ENCODE measurements around the genes UFSP2 and C4orf47.

DNA sequence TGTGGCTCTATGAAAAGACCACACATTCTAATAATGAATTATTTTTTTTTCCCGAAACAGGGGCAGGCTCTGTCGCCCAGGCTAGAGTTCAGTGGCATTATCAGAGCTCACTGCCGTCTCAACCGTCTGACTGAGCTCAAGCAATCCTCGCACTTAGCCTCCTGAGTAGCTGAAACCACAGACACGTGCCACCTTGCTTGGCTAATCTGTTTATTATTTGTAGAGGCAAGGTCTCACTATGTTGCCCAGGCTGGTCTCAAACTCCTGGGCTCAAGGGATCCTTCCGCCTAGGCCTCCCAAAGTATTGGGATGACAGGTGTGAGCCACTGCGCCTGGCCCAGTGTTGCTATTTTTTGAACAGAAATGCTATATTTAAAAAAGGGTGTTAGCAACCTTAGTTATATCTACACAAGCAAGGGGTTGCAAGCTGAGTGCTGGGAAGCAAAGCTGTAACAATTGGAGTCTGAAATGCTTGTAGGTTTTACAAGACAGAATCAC is 33.3 kb downstream of the ACSL1 start:
- RRBS, result no CpG with 5 or more reads among the region's 8 CpGs

DNA sequence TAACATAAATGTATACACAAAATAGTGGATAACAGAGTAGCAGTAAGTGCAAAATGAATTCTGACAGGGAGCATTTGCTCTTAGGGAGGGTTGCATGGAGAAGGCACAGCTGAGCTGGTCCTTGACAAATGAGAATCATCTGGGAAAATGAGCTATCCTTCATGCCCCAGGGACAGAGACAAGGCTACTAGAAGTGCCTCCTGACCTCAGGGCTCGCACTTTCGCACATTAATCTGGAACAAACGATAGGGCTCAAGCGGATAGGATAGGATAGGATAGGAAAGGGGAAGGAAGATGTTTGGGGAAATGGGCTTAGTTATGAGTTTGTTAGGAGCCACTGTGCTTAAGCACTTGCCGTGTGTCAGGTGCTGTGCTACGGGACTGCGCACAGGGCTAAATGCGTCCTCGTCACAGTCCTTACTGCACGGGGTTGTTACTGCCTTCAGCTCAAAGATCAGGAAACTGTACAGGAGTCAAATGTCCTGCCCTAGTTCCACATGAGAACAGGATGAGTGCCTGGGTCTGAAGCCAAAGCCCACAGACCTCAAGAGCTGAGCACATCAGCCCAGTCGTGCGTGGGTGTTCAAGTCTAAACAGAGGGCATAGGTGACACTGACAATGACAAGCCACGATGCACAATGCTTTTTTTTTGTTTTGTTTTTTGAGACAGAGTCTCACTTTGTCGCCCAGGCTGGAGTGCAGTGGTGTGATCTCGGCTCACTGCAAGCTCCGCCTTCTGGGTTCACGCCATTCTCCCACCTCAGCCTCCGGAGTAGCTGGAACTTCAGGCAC is 15.1 kb downstream of the ACSL1 start:
- RRBS, result no CpG with 5 or more reads among the region's 18 CpGs

GRCh38 chr4:184821269-184821693 is 4.5 kb downstream of the ACSL1 start:
- RRBS, result no CpG with 5 or more reads among the region's 2 CpGs

- RRBS, result no CpG with 5 or more reads among the region's 9 CpGs
Measured at GRCh38 chr4:184824016-184824516, 1.7 kb downstream of the ACSL1 start.

DNA sequence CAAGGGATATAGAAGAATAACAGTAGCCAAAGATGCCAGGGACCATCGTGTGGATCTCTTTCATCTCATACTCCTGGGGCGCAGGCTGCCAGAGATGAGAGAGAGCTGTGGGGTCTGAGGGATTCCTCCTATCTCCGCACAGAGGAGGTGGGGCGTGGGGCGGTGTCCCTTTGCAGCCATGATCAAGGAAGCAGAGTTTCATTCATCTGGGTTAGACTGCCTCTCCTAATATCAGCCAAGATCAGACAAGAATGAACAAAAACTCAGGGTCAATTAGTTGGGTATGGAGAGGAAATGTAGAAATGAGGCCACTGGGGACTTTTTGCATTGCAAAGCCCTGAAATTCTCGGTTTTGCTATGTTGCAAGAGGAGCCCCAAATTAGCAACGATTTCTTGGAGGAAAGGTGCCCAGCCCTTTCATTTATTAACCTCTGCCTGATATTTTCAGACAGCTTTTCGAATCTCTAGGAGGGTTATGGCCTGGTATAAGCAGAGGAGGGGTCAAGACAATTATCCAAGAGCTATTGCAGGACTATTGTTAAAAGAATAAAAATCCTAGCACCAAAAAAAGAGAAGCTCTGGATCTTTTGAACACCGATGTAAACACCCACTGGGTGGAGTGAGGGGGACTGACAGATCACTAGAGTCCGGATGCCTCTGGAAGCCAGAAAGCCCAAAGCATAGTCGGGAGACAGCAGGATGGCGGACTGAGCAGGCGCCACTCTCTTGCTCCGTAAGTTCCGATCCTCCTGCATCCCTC is 34.3 kb upstream of the ACSL1 start:
- RRBS, result no CpG with 5 or more reads among the region's 15 CpGs

DNA sequence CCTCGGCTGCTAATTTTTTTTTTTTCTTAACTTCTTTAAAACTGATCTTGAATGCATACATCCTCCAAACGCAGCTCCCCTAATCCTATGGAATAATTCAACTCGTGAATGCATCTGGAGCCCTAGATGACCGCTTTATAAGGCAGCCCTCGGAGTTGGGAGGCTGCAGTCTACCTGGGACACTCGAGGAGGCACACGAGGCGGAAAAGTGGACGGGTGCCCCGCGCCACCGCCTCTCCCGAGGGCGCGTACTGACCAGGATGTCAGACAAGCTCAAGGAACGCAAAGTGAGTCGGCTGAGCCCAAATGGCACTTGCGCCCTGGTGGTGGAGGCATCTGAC is 349 bp downstream of the HELT start:
- RRBS, result no CpG with 5 or more reads among the region's 18 CpGs

DNA sequence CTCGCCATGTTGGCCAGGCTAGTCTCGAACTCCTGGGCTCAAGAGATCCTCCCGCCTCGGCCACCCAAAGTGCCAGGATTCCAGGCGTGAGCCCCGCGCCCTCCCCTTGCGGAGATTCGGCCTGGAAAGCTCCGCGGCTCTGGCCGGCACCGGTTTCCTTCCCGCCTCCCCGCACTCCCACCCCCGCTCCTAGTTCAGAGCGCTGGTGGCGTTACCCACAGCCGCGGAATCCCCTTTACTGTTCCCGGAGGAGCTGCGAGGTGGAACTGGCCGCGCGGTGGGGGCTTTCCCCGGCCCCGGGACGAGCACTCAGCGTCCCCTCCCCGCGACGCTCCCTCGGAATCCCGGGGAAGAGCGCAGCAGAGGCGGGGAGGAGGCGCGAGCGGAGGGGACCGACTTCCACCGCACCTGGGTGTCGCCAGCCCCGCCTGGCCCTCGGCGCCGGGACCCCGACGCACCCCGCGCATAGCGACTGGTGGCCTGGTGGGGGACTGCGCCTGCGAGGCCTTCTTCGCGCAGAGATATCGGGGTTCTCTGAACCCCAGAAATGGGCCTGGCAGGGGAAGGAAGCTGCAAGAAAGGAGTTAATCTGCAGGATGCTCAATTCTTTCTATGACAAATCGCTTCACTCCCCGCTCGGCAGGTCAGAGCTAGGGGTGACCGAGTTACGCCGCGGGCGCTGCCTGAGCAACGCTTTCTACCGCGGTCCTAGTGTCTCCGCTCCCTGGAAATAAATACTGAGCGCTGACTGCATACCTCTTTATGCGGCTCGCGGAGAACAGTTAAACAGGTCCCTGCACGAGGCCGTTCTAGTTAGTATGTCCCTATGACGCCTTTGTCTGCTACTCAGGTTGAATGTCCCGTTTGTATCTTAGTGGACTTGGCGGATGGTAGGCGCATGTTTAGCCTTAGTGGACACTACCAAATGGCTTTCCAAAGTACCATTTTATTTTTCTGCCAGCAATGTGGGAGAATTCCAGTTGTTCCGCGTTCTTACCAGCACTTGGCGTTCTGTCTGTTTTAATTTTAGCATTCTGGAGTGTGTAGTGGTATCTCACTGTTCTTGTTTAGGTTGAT is 14.5 kb upstream of the SLC25A4 start:
- RRBS, result 87% methylated on average over 22 of the region's 81 CpGs

DNA sequence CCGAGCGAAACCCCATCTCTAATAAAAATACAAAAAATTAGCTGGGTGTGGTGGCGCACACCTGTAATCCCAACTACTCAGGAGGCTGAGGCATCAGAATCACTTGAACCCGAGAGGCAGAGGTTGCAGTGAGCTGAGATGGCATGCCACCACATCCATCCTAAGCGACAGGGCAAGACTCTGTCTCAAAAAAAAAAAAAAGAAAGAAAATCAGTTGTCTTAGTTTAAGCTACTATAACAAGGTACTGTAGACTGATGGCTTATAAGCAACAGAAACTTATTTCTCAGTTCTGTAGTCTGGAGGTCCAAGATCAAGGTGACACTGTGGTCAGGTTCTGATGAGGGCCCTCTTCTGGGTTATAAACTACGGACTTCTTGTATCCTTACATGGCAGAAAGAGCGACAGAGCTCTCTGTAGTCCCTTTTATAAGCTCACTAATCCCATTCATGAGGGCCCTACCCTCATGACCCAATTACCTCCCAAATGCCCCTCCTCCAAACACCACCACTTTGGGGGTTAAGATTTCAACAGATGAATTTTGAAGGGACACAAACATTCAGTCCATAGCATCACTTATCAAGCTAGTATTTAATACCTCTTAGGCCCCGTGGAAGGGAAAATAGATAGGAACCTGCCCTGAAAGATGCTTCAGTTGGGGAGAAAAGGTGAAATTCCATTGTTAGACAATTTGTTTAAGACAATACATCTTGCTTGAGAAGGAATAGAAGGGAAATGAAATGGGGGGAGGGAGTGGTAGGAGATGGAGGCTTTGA is 4.9 kb downstream of the SLC25A4 start:
- RRBS, result no CpG with 5 or more reads among the region's 8 CpGs

- RRBS, result no CpG with 5 or more reads among the region's 1 CpG
Measured at GRCh38 chr4:185211031-185211142, 1.5 kb downstream of the SNX25 start.

DNA sequence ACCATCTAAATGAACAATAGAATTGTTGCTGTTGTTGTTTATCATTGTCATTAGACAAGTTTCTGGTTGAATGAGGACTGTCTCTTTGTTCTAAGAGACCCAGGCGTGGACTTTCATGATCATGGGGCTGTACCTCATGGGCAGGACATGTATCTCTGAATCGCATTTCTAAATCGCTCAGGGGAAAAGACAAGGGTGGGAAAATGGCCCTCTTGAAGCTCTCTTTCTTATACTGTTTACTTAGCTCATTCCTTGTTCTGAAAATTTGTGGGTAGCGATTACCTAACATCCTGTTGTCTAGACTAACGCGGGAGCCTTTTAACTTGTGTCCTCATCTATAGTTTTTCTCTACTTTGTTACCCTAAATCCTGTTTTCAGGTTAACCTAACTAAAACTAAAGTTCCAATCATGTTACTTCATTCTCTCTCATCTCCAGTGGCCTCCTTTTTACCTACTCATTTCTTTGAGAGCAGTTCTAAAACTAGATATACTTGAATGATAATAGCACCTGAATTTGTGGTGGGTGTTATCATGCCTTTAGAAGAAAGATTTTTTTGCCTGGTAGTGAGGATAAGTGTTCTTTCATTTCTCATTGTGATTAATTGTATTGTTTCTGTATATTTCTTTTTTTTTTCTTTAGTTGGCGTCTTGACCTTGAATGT is 45.0 kb downstream of the SNX25 start:
- RRBS, result no CpG with 5 or more reads among the region's 7 CpGs

- RRBS, result no CpG with 5 or more reads among the region's 18 CpGs
Measured at GRCh38 chr4:185286999-185288318, 78.1 kb downstream of the SNX25 start.

- RRBS, result no CpG with 5 or more reads among the region's 6 CpGs
Measured at GRCh38 chr4:185344881-185345554, 50.7 kb downstream of the LRP2BP start.

DNA sequence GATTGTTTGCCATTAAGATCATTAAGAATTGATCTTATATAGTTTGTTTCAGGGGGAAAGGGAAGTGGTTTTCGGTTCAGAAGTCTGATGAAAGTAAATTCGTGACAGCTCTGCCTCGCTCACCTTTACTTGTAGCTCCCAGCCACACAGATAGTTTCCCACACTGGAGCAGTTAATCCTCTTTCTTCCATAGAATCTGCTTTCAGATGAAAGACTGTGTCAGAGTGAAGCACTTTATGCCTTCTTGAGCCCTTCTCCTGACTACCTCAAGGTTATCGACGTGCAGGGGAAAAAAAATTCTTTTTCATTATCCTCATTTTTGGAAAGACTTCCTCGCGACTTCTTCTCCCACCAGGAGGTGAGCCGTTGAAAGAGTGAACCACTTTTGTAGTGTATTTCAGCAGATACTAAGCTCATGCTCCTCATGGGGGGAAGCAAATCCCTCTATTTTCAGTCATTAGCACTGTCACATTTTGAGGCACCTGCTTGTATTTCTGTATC is 44.4 kb downstream of the LRP2BP start:
- RRBS, result no CpG with 5 or more reads among the region's 8 CpGs

DNA sequence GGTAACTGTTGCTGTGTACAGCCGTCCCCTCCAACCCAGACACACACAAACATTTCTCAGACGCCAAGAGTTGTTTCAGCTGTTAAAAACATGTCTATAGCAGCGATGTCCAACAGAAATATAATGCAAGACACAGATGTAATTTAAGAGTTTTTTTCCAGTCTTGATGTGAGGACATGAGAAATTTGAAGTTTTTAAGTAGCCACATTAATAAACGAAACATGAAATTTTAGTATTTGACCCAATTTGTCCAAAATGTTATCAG is 601 bp downstream of the ANKRD37 start:
- RRBS, result no CpG with 5 or more reads among the region's 4 CpGs

DNA sequence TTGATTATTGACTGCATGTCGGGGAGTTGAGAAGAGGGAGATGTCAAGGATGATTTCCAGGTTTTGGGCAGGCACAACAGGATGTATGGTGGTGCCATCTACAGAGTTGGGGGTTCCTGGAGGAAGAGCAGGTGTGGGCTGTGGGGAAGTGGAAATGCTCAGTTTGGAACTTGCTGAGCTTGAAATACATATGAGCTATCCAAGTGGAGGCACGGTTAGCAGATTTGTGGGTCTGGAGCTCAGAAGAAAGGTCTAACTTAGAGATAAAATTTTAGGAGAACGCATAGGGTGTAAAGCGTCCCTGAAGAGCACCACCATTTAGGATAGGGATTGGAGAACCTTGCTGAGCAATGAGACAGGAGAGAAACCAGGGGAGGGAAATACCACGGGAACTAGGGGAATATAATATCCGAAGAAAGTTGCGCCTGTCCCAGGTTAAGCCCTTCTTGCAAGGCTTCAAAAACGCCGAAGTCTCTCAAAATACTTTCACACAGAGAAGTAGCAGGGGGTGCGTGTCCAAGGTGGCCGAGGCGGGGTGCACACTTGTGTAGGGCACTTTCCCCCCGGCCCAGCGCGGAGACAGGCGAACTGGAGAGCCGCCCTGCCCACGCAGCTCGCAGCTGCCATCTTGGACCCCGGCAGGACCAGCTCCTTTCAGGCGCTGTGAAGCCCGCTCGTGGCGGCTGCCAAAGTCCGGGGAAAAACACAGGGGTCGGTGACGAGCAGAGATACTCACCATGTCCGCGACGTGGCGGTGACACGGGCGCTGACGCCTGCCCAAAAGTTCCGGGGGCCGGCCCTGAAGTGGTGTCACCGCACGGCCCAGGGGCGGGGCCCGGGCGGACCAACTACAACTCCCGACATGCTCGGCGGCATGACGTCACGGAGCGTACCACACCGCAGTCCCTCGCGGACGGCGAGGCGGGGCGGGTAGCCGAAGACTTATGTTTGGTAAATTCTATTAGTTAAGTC is at the start of gene UFSP2:
Gene UFSP2, minus strand, starts transcription at position 835 of the 972 bp plus-strand sequence.
- RRBS, result 2% methylated on average over 24 of the region's 55 CpGs

GRCh38 chr4:185426102-185426546 is at the start of gene C4orf47:
TSS of gene C4orf47 (plus strand) at chr4:185426254.
- RRBS, result no CpG with 5 or more reads among the region's 29 CpGs

GRCh38 chr4:185519981-185520627 is 15.2 kb downstream of the PDLIM3 start:
- RRBS, result no CpG with 5 or more reads among the region's 6 CpGs

- RRBS, result no CpG with 5 or more reads among the region's 17 CpGs
Measured at GRCh38 chr4:185532230-185533423, 2.7 kb downstream of the PDLIM3 start.

- RRBS, result 79% methylated on average over 16 of the region's 51 CpGs
Measured at GRCh38 chr4:185534466-185535316, 616 bp downstream of the PDLIM3 start.

DNA sequence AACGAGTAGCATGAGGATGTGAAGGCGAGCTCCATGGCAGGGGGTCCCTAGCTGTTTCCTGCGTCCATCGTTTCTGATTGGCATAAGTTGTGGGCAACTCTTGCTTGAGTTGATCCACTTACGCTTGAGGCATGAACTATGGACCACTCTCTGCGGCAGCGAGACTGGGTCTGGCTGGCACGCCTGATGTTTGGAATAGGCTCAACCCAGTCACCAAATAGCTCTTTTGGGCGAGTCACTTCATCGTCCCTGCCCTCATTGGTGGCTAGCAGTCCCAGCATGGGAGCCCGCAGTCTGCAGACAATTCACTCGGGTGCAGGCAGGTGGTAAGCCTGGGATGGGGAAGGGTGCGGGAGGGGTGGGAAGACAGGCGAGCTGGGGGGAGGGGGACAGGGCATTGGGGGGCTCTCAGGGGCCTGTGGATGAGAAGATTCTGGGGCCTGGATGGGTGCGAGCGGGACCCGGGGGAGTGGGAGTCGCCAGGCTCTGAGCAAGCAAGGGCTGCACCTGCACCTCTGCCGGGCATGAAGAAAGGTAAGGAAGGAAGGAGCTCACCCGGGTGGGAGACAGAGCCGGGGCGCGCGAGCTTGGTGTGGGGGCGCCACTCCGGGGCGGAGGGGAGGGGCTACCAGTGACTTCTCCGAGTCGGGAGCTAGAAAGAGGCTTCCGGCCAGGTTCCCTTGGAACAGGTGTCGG is 103.2 kb upstream of the PDLIM3 start:
- RRBS, result 60% methylated on average over 7 of the region's 31 CpGs